ENCODE measurements around the gene C4orf48.

GRCh38 chr4:1547684-1548058 is 136.4 kb downstream of the FAM53A start:
- RRBS, 2 experiments, result 44% methylated on average over 2 of the region's 8 CpGs; no CpG with 5 or more reads in 1 of the 2 experiments

- RRBS, 2 experiments, result 96 to 97% methylated on average over 18 of the region's 31 CpGs
Observed at GRCh38 chr4:1623550-1623991, 60.5 kb downstream of the FAM53A start.

DNA sequence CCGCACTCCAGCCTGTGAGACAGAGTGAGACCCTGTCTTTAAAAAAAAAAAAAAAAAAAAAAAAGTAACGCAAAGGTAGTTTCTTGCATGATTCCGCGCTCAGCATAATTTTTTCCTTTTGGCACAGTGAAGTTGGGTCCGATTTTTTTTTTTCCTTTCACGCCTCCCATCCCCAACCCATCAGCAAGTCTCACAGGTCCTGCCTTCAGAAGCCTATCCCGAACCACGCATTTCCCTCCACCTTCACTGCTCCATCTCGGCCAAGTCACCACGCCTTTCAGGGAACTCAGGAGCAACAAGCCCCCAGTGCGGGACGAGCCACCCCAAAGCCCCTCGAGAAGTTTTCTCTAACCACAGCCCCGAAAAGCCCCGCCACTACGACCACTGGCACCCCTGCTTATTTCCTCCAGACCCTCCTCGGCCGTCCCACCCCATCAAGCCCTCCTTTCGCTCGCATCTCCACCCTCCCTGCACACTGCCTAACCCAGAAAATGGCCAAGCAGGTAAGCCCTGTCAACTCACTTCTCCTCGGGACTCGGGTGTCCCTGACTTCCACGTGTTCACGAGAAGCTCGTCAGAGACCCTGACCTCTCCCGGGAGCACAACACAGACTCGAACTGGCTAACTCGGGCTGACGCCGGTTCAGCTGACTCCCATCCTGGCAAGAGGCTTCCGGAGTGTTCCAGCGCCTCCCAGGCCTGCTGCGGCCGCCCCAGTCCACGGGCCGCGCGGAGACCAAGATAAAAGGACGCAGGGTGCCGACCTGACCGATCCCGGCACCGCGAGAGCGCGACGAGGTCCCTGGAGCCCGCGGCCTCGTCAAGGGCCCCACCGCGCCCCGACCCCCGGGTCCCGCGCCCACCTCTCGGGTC is 871 bp downstream of the SLBP start:
- RRBS, 2 experiments, result 1 to 3% methylated on average over 7 of the region's 57 CpGs

GRCh38 chr4:1728095-1728714 is 6.9 kb downstream of the TACC3 start:
- RRBS, 2 experiments, result no CpG with 5 or more reads among the region's 21 CpGs

GRCh38 chr4:1738679-1739284 is 17.5 kb downstream of the TACC3 start:
- RRBS, 2 experiments, result no CpG with 5 or more reads among the region's 18 CpGs

GRCh38 chr4:1784967-1785585 is 8.0 kb upstream of the FGFR3 start:
- RRBS, 2 experiments, result 85 to 90% methylated on average over 5 of the region's 16 CpGs

GRCh38 chr4:1794817-1795648 is 1.9 kb downstream of the FGFR3 start:
- RRBS, 2 experiments, result 8% methylated on average over 41 to 53 of the region's 92 CpGs

DNA sequence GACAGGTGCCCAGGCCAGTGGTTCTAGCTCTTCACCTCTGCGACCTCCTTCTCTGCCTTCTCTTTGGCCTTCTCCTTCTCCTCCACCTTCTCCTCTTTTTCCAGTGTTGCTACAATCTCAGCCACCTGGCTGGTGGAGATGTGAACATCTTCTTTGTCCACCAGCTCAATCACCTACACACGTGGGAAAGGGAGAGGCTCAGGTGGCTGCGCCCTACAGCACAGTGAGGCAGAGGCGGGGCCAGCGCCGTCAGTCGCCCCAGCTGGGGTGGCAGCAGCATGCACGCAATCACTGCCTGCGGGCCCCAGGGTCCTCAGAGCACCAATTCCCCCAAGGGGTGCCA is 21.3 kb downstream of the FGFR3 start:
- RRBS, 2 experiments, result no CpG with 5 or more reads among the region's 9 CpGs

DNA sequence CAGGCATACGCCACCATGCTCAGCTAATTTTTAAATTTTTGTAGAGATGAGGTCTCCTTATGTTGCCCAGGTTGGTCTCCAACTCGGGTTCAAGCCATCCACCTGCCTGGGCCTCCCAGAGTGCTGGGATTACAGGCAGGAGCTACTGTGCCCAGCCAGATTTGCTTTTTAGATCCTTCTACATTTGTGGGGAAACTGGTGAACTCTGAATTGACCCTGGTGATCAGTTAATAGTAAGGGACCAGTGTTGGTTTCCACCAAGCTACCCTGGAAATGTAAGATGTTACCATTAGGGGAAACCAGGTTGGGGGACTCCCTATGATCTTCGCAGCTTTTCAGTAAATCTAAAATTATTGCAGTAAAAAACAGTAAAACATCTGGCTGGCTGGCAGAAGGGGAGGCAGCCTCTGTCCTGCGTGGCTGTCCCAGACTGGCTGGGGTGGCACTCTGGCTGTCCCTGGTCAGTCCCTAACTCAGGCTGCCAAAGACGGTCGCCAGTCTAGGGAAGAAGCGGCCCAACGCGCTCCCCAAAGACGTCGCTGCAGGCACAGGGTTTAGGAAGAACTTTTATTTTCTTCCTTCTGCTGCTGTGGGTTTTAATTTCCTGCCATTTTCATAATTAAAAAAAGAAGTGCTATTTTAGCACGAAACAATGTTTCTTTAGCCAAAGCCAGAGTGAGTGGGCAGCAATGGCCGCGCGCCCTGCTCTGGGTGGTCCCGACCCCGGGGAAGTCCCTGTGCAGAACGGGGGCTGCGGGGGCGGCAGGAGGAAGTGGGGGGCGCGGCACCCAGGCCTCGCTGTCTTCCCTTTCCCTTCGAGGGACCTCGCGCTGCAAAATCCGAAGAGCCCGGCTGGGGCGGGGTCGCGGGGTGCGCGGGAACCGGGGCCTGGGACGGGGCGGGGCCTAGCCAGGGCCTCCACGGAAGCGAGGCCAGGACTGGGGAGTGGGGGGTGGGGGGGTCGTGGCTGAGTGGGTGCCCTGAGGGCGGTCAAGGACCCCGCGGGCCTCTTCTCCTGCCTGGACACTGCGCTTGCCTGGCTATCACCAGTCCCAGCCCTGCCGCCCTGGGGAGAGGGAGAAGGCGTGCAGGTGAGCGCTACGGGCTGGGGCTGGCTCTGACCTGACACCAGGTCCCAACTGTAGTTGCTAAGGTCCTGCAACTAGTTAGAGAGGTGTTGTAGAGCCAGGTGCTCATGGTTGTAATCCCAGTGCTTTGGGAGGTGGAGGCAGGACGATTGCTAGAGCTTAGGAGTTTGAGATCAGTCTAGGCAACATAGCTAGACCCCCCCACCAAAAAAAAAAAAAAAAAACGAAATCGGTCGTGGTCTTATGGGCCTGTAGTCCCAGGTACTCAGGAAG is 6.3 kb upstream of the LETM1 start:
- RRBS, 2 experiments, result 78% methylated on average over 8 of the region's 51 CpGs; no CpG with 5 or more reads in 1 of the 2 experiments

DNA sequence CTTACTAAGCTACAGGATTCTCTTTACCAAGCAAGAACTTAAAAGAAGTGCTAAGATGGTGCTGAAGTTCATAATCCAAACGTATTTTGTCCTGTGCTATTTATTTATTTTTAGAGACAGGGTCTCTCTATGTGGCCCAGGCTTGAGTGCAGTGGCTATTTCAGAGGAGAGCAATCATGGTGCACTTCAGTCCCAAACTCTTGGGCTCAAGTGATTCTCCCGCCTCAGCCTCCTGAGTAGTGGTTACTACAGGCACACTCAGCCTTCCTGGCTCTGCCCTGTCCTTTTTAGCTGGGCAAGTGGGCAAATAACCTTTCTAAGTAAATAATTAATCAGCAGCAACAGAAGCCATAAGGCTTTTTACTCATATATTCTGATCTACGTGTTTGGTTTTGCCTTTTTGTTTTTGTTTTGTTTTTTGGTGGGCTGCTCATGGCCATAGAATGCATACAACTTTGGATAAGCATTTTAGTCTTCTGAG is 2.6 kb downstream of the NSD2 start:
- RRBS, 2 experiments, result no CpG with 5 or more reads among the region's 3 CpGs

DNA sequence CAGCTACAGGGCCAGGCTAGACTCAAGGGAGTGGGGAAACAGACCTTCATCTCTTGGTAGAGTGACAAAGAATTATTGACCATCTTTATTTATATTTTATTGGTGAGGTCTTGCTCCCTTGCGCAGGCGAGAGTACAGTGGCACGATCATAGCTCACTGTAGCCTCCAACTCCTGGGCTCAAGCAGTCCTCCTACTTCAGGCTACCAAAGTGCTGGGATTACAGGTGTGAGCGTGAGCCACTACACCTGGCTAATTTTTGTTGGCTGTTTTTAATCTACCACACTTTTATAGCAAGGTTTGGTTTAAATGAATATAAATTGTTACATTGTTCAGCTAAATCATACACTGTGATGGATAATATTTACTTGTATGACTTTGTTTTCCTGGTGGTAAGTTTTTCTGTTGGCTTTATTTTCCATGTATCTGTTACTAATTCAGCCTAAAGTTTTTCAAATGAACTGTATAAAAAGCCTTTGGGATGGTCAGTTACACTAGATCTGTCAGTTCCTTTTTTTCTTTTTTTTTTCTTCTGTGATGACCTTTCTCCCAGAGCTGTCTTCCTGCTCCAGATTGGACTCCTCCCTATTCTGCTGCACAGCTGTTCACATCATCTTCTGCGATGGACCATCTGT is 16.3 kb downstream of the NSD2 start:
- RRBS, 2 experiments, result no CpG with 5 or more reads among the region's 5 CpGs

GRCh38 chr4:1917894-1918695 is 46.9 kb downstream of the NSD2 start:
- RRBS, 2 experiments, result no CpG with 5 or more reads among the region's 5 CpGs

- RRBS, 2 experiments, result 91 to 96% methylated on average over 13 to 25 of the region's 66 CpGs
Observed at GRCh38 chr4:1985503-1986709, 22.9 kb downstream of the NELFA start.

DNA sequence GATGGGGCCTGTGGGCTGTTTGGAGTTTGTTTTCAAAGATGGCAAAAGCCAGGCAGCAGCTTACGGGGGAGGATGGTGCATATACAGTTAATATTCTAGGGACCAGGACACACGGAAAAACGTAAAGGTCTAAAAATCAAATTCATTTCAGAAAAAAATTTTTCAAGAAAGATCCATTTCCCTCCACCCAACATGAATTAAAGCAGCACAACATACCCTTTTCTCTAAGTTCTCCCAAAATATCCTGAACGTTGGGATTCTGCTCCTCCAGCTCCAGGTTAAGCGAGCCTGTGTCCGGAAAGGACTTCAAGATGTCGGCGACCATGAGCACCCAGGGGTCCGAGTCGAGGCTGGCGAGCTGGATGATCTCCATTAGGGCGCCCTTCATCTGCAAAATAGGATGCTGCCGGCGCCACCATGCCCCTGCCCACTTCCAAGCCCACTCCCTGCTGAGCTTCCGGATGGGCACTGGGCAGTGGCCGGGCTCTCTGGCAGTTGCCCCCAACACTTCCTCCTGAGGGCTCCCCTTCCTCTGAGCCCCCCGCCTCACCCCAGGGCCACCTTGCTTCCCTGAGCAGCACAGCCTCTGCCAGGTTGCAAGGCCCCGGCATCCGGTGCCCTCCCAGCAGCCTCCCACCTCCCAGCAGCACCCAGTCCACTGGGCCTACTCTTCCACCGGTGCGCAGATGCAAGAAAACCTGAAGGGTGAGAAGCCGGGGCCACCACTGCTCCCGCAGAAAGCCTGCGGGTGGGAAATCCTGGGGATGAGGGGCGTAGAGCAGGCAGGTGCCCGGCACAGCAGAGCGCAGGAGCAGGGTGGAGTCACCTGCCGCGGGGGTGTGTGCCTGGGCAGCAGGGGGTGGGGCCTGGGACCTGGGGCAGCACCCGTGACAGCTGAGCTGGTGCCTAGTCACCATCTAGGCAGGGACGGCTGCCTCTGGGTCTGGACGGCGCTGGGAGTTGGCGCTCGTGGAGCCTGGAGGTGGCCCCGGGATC is 17.1 kb downstream of the NELFA start:
- RRBS, 2 experiments, result 94 to 95% methylated on average over 11 to 15 of the region's 36 CpGs

- RRBS, 2 experiments, result 3% methylated on average over 7 to 13 of the region's 45 CpGs
Observed at GRCh38 chr4:2007857-2008446, 822 bp downstream of the NELFA start.

DNA sequence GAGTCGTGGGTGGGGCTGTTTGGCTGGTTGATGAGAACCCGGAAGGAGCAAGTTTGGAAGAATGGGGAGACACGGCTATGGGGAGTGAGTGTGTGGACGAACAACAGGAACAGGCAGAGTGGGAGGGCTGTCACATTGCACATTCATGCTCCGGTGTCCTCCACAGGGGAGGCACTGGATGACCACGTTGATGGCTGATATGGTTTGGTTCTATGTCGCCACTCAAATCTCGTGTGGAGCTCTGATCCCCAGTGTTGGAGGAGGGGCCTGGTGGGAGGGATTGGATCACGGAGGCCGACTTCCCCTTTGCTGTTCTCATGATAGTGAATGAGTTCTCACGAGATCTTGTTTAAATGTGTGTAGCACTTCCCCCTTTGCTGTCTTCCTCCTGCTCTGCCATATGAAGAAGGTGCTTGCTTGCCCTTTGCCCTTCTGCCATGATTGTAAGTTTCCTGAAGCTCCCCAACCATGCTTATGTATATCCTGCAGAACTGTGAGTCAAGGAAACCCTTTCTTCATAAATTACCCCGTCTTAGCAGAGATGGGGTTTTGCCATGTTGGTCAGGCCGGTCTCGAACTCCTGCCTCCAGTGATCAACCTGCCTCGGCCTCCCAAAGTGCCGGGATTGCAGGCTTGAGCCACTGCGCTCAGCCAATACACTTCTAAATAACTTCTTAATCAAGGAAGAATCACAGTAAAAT is 4.9 kb upstream of the C4orf48 start:
- RRBS, 2 experiments, result 90 to 97% methylated on average over 5 of the region's 17 CpGs

DNA sequence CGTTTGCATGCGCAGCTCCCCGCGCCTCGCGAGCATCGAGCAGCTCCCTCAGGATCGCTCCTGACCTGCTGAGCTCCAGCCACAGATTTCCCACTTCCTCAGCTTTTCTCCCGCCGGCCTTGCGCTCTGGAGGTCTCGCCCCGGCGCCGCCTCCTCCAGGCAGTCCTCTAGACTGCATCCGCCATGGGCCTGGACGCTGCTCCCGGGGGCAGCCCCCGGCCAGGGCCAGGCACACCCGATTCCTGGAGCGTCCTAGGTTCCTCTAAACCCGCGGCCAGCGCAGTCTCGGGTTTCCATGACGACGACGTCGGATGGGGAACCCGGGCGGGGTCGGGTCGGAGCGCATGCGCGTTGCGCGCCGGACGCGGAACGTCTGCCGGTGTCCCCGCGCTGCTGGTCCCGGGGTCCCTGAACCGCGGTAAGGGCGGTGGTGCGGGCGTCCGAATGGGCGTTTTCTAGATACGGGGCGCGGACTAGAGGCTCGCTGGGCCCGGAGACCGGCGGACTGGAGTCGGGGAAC is at the start of gene C4orf48:
Gene C4orf48, plus strand, starts transcription at position 345 of the 520 bp plus-strand sequence.
- RRBS, 2 experiments, result under 1% methylated on average over 29 to 33 of the region's 61 CpGs

DNA sequence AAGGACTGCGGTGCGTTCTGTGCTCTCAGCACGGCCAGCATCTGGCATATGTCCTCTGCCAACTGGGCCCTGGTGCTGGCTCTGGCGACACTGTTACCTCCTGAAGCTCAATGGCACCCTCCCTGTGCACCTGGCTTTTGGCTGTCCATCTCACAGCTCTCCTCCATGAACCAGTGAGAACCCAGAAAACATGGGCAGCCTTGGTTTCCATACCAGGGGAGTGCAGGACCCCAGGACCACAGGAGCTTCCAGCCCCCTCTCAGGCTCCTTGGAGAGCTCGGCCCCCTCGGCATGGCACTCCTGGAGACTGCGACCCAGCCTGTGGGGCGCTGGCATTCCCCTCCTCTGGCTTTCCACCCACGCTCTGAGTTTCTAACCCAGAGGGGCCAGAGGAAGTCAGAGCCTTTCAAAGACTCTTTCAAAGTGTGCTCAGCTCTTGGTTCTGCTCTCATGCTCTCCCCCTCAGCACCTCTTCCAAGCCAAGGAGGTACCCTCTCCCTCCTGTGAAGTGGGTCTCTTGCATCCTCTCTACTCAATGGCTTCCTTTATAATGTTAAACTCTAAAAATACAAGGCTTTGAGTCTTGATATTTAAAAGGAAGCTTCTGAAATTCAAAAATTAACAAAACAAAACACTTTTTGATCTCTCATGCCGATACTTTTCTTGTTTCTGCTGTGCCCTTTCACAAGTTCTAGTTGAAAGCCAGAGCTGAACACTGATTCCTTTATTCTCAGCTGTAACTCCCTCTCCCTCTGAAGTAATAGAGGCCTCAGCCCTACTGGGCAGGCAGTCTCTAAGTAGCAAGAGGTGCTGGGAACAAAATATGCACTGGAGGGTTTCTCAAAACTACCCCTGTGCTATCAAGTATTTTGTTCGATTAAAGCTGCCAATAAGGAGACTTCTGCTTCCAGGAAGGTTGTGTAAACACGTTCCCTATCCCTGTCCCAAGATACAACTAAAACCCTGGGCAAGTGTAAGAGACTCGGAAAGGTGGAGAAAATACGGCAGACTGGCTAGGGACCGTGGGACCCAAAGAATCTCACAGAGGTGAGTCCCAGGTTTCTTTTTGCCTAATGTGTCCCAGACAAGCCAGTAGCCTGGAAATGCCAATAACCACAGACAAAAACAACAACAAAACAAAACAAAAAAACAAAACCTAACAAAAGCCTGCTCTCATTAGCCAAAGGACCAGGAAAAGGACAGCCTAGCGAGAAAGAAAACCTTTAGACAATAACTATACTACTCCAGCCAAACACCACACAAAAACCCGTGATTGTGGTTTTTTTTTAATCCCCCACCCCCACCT is 82.9 kb downstream of the NAT8L start:
- RRBS, 2 experiments, result no CpG with 5 or more reads among the region's 17 CpGs

GRCh38 chr4:2201143-2201515 is 40.8 kb downstream of the HAUS3 start:
- RRBS, 2 experiments, result no CpG with 5 or more reads among the region's 3 CpGs

- RRBS, 2 experiments, result no CpG with 5 or more reads among the region's 37 CpGs
Observed at GRCh38 chr4:2254913-2256075, 6.6 kb downstream of the MXD4 start.